Heart left ventricle (tissue), 7 donors: ENCODE results near the genes RPP40 and PPP1R3G.

GRCh38 chr6:3928089-3928452, 78.9 kb downstream of the FAM50B start:
- PRO-cap, 6 experiments: peak in 3 of 6 experiments; most common plus-strand start chr6:3928356 (in 2); most common minus-strand start chr6:3928252 (in 2)
- RAMPAGE, long total RNA, 2 experiments: no peak in any of the 2 experiments
- RRBS: no CpG with 5 or more reads among the region's 5 CpGs

- PRO-cap, 6 experiments: no peak in any of the 6 experiments
- RAMPAGE, long total RNA, 2 experiments: no peak in any of the 2 experiments
- RRBS: no CpG with 5 or more reads among the region's 2 CpGs
Measured at GRCh38 chr6:3939126-3939384, 82.0 kb upstream of the PRPF4B start.

- PRO-cap, 6 experiments: peak in 6 of 6 experiments; most common plus-strand start chr6:4018818 (in 5); most common minus-strand start chr6:4018711 (in 6)
- RAMPAGE, long total RNA, 2 experiments: start-site peak on the minus strand in 2 of 2 experiments, at chr6:4018635-4018726 at its widest, 28 to 49 reads per replicate
- RRBS: 2% methylated on average over 19 of the region's 70 CpGs
Measured at GRCh38 chr6:4018115-4019011, 2.7 kb upstream of the PRPF4B start.

DNA sequence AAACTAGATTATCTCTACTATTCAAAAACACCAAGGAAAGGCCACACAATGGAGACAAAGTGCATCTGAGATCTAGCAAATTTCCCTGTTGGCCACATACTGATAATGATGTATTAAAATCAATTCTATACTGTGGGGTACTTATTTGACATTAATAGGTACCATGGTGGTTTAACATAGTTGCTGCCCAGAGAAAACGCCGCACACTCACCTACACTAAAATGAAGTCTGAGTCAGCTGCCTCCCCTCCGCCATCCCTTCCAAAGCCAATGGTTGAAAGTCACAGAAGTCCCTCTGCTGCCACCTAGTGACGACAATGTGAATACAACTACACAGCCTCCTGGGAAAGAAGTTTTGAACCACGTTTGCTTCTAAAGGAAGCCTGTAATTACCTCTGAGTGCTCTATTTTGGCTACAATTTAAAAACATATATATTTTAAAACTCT, 20.4 kb upstream of the ECI2 start:
- PRO-cap, 6 experiments: no peak in any of the 6 experiments
- RAMPAGE, long total RNA, 2 experiments: no peak in any of the 2 experiments
- RRBS: no CpG with 5 or more reads among the region's 5 CpGs

DNA sequence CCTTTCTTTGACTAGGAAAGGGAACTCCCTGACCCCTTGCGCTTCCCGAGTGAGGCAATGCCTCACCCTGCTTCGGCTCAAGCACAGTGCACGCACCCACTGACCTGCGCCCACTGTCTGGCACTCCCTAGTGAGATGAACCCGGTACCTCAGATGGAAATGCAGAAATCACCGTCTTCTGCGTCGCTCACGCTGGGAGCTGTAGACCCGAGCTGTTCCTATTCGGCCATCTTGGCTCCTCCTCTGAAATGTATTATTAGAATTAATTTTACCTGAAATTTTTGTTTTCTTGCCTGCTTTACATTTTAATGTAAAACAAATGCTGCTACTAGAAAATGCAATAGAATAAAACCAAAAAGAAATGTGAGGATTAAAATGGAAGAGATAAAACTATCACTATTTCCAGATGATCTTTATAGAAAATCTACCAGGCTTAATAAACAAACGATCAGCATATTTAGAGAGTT, 199.2 kb upstream of the ECI2 start:
- PRO-cap, 6 experiments: no peak in any of the 6 experiments
- RAMPAGE, long total RNA, 2 experiments: no peak in any of the 2 experiments
- RRBS: no CpG with 5 or more reads among the region's 13 CpGs

- PRO-cap, 6 experiments: peak in 6 of 6 experiments; most common plus-strand start chr6:4347279 (in 1); most common minus-strand start chr6:4347150 (in 5)
- RAMPAGE, long total RNA, 2 experiments: start-site peak on the minus strand in 2 of 2 experiments, at chr6:4347132-4347151 at its widest, 310 to 532 reads per replicate
- RRBS: no CpG with 5 or more reads among the region's 5 CpGs
Measured at GRCh38 chr6:4346979-4347535, 211.7 kb upstream of the ECI2 start.

DNA sequence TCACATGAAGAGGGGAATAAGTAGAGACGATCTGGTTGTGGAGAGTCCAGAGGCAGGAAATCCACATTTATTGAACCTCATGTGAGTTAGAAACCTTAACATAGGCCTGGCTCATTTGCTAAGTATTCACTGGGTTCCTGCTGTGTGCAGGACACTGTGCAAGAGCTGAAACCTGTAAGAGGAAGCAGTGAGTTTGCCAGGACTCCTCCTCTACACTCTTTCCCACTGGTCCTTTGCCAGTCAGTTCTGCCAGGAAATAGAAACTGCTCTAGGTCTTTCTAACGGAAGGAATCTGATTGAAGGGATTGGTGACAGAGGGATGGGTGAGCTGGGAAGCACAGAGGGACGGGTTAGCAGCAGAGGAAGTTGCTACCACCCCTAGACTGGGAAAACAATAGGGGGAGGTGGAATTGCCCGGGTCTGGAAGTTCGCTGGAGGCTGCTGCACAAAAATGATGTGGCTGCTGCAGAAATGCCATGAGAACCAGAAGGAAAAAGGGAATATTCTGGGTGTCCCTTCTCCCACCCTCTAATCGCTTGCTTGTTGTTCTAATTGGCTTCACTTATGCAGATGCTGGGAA, 234.3 kb upstream of the ECI2 start:
- PRO-cap, 6 experiments: peak in 1 of 6 experiments; most common plus-strand start position 340 of the sequence (in 1); most common minus-strand start position 147 of the sequence (in 1)
- RAMPAGE, long total RNA, 2 experiments: no peak in any of the 2 experiments
- RRBS: no CpG with 5 or more reads among the region's 6 CpGs

DNA sequence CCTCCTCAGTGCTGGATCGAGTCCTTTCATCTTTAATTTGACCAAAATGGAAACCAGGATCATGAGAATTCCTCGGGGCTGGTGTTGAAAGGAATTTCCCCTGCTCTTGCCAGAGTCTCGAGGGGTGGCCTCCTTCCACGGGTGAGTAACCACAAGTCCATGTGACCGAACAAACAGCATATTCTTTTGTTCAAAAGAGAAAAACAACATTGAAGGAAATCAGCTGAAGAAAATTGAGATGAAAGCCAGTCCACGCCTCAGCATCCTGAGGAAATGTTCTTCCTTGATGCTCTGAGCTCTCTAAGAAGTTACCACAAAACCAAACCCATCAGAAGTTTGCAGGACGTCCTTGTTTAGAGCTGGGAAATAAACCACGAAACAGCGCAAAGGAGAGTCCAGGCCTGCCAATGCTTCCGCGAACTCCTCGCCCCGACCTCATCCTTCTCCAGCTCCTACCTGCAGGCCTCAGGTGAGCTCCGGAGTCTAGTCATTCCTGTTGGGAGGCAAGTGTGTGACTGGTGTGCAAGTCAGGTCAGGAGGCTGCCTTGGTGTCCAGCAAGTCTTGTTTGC, 165.8 kb upstream of the CDYL start:
- PRO-cap, 6 experiments: no peak in any of the 6 experiments
- RAMPAGE, long total RNA, 2 experiments: no peak in any of the 2 experiments
- RRBS: no CpG with 5 or more reads among the region's 14 CpGs

- PRO-cap, 6 experiments: no peak in any of the 6 experiments
- RAMPAGE, long total RNA, 2 experiments: no peak in any of the 2 experiments
- RRBS: no CpG with 5 or more reads among the region's 13 CpGs
Measured at GRCh38 chr6:4688387-4689007, 87.7 kb upstream of the CDYL start.

- PRO-cap, 6 experiments: no peak in any of the 6 experiments
- RAMPAGE, long total RNA, 2 experiments: no peak in any of the 2 experiments
- RRBS: no CpG with 5 or more reads among the region's 30 CpGs
Measured at GRCh38 chr6:4777028-4777740, 980 bp downstream of the CDYL start.

- PRO-cap, 6 experiments: no peak in any of the 6 experiments
- RAMPAGE, long total RNA, 2 experiments: no peak in any of the 2 experiments
- RRBS: no CpG with 5 or more reads among the region's 14 CpGs
Measured at GRCh38 chr6:4935252-4935992, 68.4 kb downstream of the RPP40 start.

GRCh38 chr6:5003484-5004210, at the start of gene RPP40:
RPP40 (minus strand) TSS chr6:5004037.
- PRO-cap, 6 experiments: peak in 6 of 6 experiments; most common plus-strand start chr6:5004102 (in 5); most common minus-strand start chr6:5004037 (in 6)
- RAMPAGE, long total RNA, 2 experiments: start-site peak on the plus strand in 2 of 2 experiments, at chr6:5003766-5003834 at its widest, 18 to 21 reads per replicate; start-site peak on the minus strand in 2 of 2 experiments, at chr6:5004008-5004037 at its widest, 60 to 67 reads per replicate
- RRBS: 2% methylated on average over 32 of the region's 61 CpGs

GRCh38 chr6:5059262-5059913, 25.8 kb upstream of the PPP1R3G start:
- PRO-cap, 6 experiments: no peak in any of the 6 experiments
- RAMPAGE, long total RNA, 2 experiments: no peak in any of the 2 experiments
- RRBS: 77% methylated on average over 2 of the region's 9 CpGs

DNA sequence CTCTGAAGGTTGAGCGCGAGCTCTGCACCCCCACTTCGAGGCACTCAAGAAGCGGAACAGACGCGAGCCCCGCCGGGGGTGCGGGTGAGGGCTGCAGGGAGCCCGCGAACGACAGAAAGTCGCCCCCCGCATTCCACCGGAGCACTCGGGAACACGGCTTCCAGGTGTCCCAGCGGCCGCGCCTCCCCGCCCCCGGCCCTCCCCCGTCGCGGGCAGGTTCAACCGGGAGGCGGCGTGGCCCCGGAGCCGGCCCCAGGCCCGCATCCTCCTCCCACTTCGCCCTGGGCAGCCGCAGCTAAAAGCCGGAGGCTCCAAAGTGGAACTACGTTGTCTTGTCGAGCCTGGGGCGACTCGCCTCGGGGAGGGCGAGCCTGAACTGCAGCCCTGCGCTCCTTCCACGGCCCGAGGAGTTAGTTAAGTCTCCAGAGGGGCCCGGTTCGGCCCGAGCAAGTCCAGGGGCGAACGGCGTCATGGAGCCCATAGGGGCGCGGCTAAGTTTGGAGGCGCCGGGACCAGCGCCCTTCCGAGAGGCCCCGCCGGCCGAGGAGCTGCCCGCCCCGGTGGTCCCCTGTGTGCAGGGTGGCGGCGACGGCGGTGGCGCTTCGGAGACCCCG, at the start of gene PPP1R3G:
Gene PPP1R3G, plus strand, starts transcription at position 326 of the 614 bp plus-strand sequence.
- PRO-cap, 6 experiments: peak in 6 of 6 experiments; most common plus-strand start position 325 of the sequence (in 5); most common minus-strand start position 138 of the sequence (in 5)
- RAMPAGE, long total RNA, 2 experiments: no peak in any of the 2 experiments
- RRBS: 1% methylated on average over 16 of the region's 67 CpGs

DNA sequence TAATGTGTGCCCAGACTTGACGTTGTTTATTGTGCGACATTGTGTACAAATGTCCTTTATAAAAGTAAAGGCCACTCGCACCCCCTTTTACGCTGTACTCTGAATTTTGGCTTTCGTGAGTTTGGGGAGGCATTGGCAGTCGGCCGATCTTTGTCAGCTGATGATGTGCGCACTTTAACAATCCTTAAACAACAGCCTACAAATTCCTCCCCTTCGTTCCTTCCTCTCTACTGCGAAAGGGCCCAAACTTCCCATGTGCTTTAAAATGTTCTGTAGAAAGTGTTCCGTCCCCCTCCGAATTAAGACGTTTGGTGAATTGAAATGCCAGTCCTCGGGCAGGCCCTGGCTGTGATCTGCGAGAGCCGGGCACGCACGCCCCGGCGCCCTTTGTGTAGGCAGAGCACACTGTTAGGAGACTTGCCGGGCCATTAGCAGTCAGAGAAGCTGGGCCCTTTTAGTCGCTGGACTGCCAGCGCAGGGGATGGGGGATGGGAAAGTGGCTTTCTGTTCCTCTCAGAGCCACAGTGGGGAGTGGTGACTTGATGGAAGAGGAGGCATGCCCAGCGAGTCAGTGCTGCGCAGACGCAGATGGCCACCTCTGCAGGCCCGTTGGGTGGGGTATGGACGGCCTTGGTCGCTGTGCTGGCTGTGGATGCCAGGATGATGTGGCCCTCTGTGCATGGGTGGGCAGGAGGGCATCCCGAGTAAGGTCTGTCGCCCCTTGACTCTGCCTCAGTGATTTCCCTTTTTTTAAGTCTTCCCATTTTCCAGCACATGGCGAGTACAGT, 2.2 kb downstream of the PPP1R3G start:
- PRO-cap, 6 experiments: no peak in any of the 6 experiments
- RAMPAGE, long total RNA, 2 experiments: no peak in any of the 2 experiments
- RRBS: no CpG with 5 or more reads among the region's 32 CpGs

DNA sequence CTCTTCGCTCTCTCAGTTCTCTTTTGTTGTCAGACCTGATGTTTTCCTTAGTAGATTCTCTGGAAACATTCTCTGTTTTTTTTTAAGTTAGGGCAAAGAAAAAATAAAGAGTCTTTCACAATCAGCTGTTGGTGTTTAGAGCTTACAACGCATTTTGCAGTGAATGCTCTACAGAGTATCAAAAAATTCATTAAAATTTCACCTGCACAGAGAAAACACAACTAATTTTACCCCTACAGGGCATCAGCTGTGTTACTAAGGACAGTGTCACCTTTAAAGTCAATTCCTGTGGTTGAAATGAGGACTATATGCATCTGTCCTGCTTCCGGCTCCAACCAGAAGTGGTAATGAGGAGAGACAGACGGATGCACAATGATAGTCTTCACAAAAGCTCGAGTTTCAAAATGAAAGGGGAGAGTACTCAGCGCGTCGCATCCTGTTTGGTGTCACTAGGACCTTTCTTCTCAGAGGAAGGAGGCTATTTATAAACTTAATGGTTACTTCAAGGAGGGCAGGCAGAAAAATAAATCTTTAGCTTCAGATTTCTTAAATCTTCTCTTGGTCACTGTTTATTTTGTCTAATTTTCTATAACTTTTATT, 86.6 kb downstream of the LYRM4 start:
- PRO-cap, 6 experiments: peak in 2 of 6 experiments; most common plus-strand start position 338 of the sequence (in 1); most common minus-strand start position 377 of the sequence (in 1)
- RAMPAGE, long total RNA, 2 experiments: no peak in any of the 2 experiments
- RRBS: no CpG with 5 or more reads among the region's 8 CpGs

- PRO-cap, 6 experiments: no peak in any of the 6 experiments
- RAMPAGE, long total RNA, 2 experiments: no peak in any of the 2 experiments
- RRBS: no CpG with 5 or more reads among the region's 7 CpGs
Measured at GRCh38 chr6:5278090-5278580, 16.8 kb downstream of the FARS2 start.

DNA sequence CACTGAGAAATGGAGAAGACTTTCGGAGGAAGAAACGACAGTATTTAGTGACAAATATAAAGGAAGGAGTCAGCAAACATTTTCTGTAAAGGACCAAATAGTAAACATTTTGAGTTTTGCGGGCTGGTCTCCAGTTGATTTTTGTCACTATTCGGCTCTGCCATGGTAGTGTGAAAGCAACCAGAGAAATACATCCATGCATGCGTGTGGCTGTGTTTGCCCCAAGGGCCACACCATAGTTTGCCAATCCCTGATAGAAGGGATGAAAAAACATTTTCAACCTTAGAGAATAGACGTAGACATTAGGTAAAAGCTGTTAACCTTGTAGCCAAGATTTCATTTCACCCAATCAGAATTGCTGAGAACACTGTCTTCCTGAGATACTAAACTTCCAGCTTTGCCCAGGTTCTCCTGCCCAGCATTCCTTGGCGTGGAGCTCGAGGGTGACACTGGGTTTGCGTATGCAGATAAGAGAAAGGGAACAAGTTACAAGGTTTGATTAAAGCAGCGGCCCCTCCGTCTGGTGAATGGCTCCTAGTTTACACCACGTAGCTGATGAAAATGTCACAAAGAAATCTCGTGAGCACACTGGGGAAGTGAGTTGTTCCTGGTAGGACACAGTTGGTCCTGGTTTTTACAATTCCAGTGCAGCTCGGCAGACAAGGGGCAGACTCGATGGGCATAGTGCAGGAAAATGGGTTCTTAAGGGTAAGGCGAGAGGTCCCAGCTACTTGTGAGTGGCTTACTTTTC, 247.7 kb downstream of the FARS2 start:
- PRO-cap, 6 experiments: peak in 3 of 6 experiments; most common plus-strand start position 421 of the sequence (in 1); most common minus-strand start position 242 of the sequence (in 1)
- RAMPAGE, long total RNA, 2 experiments: no peak in any of the 2 experiments
- RRBS: no CpG with 5 or more reads among the region's 16 CpGs

DNA sequence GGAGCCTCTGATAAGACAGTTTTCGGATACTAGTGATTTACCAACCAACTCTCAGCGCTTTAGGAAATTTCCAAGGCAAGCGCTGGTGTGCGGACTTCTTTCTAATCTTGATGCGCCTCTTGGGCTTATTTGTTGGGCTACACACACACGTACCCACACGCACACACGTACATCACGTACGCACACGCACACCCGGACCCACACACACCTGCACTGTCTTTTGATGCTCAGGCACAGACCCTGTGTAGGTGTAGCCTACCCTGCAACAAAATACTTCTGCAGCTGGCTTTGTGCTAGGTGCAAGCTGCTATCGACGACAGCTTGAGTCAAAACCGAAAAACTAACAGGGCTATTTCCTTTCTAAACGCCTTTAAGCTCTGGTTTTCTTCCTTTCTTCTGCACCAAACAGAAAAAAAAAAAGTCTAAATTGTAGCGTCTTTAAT, 1.1 kb upstream of the NRN1 start:
- PRO-cap, 6 experiments: no peak in any of the 6 experiments
- RAMPAGE, long total RNA, 2 experiments: no peak in any of the 2 experiments
- RRBS: no CpG with 5 or more reads among the region's 17 CpGs

GRCh38 chr6:6746075-6746338, 157.5 kb downstream of the LY86 start:
- PRO-cap, 6 experiments: peak in 5 of 6 experiments; most common plus-strand start chr6:6746175 (in 5)
- RAMPAGE, long total RNA, 2 experiments: no peak in any of the 2 experiments
- RRBS: no CpG with 5 or more reads among the region's 14 CpGs